Gastroesophageal sphincter (tissue), 4 donors: ENCODE data around the genes NCK2 and RGPD3.

GRCh38 chr2:104481274-104481786, 372.6 kb upstream of the POU3F3 start:
- PRO-cap, result no peak
- RAMPAGE, long total RNA, 4 experiments, result no peak in any of the 4 experiments

DNA sequence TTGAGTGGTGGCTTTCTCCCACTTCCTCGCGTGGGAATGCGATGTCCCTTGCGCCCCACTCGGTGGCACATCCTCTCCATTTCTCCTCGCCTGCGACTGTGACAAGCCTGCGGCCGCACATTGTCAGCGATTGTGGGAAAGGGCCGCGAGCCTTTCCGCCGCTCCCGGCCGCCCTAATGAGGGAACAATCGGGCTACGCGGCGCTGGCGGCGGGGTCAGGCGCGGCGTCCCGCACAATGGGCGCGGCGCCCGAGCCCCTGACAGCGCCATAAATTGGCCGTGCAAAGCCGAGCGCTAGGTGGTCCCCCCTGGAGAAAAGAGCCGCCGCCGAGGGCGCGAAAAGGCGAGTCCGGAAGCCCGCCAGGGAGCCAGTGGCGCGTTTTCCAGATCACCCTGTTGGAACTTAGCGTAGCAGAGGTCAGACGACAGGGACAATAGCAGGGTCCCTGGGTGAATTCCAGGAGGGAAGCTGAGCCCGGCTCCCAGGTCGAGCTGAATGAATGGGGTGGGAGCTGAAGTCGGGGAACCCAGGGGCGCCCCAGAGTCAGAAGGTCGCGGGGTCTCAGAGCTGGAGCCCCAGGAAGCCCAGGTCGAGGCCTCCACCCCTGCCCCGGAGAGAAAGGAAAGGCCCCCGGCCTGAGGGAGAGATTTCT, 194.7 kb upstream of the POU3F3 start:
- PRO-cap, result no peak
- RAMPAGE, long total RNA, 4 experiments, result no peak in any of the 4 experiments

GRCh38 chr2:104852249-104852566, 1.7 kb upstream of the POU3F3 start:
- PRO-cap, result no peak
- RAMPAGE, long total RNA, 4 experiments, result no peak in any of the 4 experiments

DNA sequence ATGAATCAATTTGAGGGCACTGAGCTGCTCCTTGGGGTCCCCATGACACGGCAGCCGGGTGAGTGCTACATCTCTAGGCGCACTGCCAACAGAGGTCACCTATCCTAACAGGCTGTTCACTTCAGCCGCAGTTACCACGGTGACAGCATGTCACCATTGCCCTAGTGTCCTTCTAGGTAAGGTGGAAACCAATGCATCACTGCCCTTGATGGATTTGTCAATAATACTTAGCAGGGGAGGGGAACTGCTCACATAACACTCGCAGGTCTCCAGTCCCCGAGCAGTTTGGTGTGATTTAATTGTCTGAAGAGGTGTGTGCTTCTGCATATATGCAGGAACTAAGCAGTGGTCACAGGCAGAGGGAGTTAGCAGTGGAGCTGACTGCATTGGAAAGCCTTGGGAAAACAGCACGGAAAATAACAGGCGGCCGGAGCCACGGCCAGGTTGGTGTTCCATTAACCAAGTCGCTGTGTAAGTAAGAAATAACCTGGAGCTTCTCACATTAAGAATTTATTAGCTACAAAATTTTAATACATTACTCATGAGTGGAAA, 47.5 kb downstream of the POU3F3 start:
- PRO-cap, result no peak
- RAMPAGE, long total RNA, 4 experiments, result no peak in any of the 4 experiments

GRCh38 chr2:105379843-105380576, 18.8 kb downstream of the FHL2 start:
- PRO-cap, result no peak
- RAMPAGE, long total RNA, 4 experiments, result no peak in any of the 4 experiments

DNA sequence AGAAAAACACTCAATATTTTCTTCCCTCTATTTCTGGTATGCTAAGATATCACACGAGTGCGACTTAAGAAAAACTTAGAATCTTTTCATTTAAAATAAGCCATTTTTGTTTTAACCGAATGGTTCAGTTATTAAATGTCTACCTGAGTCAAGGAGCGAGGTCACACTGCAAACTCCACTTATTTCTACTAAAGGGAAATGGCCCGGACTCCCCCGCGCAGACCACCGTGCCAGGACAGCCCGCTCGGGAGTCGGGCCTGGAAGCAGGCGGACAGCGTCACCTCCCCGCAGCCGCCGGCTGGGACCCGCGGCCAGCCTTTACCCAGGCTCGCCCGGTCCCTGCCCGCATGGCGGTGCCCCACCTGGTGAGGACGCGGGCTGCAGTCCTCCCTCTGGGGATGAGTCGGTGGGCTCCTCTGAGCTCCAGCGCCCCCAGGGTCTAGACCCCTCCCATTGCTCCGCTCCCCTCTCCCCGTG, 595 bp downstream of the FHL2 start:
- PRO-cap, result unidirectional peak, plus-strand start at position 238 of the sequence
- RAMPAGE, long total RNA, 4 experiments, result no peak in any of the 4 experiments

DNA sequence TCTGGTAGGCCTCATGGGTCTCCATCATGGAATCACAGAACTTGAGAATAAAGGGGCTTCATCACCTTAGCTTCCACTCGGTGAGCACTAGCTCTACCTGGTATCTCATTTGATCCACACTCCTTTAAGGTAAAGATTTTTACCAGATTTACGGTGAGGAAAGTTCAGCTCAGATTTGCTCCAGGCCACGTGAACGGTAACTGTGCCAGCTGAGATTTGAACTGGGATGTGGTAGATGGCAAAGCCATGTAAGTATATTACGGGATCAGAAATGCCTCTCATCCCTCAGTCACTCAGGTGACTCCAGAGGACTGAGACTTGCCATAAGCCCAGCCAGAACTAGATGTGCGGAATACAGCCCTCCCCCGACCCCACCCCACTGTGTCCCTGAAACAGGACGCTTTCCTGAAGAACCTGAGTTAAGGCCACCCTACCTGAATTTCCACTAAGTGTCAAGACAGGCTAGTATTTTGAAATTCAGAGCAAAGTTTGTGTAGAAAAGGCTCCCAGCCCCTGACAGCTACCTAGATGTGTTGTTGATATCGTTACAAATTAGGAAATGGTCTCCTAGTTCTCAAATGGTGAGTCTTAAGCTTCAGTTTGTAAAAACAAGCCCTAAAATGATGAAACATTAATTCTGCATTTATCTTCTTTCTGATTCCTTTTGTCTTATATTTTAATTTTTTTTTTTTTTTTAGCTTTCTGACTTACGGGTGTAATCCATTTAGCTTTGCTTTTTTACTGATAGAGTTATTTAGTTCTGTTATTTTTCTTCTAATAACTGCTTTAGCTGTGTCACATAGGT, 1.4 kb upstream of the FHL2 start:
- PRO-cap, result no peak
- RAMPAGE, long total RNA, 4 experiments, result no peak in any of the 4 experiments

- PRO-cap, result no peak
- RAMPAGE, long total RNA, 4 experiments, result no peak in any of the 4 experiments
Observed at GRCh38 chr2:105428514-105429065, 29.7 kb upstream of the FHL2 start.

DNA sequence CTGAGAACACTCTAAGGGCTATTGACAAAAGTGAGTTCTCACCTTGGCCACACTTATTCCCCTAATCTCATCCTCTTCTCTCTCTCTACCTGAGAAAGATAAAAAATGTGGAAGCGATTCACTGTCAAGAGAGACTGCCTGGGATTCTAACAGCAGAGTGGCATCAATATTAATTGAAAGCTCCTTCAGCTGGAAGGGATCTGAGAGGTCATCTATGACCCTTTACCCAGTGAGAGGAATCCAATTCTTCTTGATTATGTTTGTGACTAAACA, 91.1 kb upstream of the FHL2 start:
- PRO-cap, result no peak
- RAMPAGE, long total RNA, 4 experiments, result no peak in any of the 4 experiments

GRCh38 chr2:105744601-105745199, at the start of gene NCK2:
Gene NCK2, plus strand, starts transcription at chr2:105744912.
- PRO-cap, result bidirectional peak, plus-strand start at chr2:105744912, minus-strand start at chr2:105744676
- RAMPAGE, long total RNA, 4 experiments, result no peak in any of the 4 experiments

DNA sequence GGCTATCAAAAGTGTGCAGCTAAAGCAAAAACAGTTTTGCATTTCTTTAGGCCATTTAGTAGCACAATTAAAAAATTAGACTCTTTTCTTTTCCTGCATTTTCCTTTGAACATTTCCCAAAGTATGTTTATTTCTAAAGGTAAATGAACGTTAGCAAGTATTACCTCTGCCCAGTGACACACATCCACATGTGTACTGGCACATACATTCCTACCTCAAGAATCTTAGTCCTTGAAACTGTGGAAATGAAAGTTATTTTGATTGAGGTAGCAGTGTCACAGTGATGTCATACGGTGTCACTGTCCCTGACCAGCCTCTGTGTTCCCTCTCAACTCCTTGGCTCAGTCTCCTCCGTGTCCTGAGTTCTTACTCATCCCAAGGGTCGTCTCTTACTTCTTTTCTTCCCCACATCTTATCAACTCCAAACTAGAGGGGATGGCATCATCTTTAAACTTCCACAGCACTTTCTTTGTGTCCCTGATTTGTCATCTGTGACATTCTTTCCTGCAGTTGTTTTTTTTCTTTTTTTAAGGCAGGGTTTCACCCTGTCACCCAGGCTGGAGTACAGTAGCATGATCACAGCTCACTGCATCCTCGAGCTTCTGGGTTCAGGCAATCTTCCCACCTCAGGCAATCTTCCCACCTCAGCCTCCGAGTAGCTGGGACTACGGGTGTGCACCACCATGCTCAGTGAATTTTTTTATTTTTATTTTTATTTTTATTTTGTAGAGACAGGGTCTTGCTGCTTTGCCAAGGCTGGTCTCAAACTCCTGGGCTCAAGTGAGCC, 3.4 kb downstream of the NCK2 start:
- PRO-cap, result no peak
- RAMPAGE, long total RNA, 4 experiments, result no peak in any of the 4 experiments

DNA sequence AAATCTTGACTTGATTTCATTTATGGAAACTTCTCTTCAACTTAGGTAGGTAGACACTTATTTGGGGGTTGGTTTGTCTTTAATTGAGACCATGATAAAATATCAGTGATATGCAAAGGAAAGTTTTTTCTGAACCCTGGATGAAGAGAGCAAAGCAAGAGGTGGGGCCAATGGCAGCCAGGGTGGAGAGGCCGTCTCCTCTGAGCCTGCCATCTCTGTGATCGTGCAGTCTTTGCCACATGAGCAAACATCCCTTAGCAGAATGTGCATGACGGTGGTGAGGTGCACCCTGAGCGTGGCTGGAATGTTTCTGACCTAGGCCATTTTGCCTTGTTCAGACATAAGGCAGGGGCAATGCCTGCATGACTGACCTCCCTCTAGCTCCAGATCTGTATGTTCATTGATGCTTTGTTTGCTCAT, 6.0 kb downstream of the NCK2 start:
- PRO-cap, result no peak
- RAMPAGE, long total RNA, 4 experiments, result no peak in any of the 4 experiments

DNA sequence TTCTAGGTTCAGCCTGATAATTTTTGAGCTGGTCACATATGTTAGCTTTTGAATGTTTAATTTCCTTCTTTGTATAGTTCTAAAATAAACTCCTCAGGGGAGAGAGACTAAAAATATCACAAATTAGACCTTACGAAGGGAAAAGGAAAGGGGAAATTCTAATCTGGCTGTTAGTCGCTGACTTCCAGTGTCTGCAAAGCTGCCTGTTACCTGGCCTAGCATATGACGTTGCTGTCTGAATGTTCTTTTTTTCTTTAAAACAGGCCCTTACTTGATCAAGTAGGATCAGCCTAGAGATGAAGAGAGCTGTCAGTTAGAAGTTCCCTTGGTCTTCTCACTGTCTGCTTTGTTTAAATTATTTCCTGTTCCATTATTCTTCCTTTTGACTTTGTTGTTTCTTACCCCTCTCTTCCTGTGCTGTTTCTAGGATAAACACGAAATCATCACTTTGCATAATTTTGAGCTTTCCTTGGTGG, 11.2 kb downstream of the NCK2 start:
- PRO-cap, result no peak
- RAMPAGE, long total RNA, 4 experiments, result no peak in any of the 4 experiments

GRCh38 chr2:105757266-105757968, 12.7 kb downstream of the NCK2 start:
- PRO-cap, result no peak
- RAMPAGE, long total RNA, 4 experiments, result no peak in any of the 4 experiments

DNA sequence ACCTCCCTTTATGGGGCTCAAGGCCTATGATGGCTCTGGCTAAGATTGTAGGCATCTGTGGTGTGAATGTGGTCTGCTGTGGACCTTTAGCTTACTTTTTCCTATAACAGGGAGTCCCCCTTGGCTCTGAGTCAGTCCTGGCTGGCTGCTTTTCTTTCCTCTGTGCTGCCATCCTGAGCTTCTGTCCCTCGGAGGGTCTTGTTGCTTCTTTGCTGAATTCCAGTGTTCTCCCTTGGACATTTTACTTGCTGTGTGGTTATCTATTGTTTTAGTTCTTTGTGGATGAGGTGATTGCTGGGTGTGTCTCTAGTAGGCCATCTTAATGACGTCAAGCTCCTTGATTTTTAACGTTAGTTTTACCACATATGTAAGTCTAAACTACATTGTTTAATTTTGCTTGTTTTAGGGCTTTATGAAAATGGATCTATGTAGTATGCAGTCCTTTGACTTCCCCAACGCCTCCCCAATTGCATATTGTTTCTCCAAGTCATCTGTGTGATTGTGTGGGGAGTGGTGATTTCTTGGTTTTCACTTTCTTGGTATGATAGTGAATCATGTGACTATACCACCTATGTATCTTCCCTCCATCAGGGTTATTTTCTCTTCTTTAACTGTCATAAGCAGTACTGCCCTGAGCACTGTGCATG, 92.3 kb downstream of the NCK2 start:
- PRO-cap, result no peak
- RAMPAGE, long total RNA, 4 experiments, result no peak in any of the 4 experiments

DNA sequence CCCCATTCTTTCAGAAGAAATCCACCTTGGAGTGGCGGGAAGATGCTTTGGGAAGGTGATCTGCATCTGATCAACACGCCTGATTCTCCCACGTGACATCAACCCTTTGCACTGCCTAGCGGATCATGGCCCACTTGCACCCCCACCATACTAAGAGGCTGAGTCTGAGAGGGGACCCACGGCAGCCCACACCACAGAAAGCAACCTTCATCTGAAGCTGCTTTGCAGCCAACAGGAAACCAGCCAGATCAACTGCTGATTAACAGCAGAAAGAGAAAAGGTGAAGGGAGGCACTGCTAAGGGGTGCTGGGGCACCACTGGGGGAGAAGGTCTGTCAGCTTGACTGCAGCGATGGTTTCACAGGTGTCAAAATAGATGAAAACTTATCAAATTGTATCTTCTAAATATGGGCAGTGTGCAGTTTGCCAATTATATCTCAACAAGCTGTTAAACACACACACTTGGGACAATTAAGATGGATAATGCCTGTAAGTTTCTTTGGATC, 29.1 kb downstream of the ECRG4 start:
- PRO-cap, result no peak
- RAMPAGE, long total RNA, 4 experiments, result no peak in any of the 4 experiments

GRCh38 chr2:106269519-106270445, 75.7 kb upstream of the UXS1 start:
- PRO-cap, result no peak
- RAMPAGE, long total RNA, 4 experiments, result no peak in any of the 4 experiments

DNA sequence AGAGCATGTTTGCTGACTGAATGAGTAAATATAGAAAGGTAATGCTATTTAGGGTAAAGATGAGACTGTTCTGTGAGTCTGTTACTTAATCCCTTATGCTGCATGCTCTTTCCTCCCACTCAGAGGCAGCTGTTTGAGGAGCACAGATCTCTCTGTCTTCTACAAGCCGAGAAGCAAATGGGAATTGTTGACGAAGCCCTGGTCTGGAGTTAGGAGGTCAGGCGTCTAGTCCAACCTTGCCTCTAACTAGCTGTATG, 130.1 kb downstream of the RGPD3 start:
- PRO-cap, result no peak
- RAMPAGE, long total RNA, 4 experiments, result no peak in any of the 4 experiments

GRCh38 chr2:106381658-106382398, 86.4 kb downstream of the RGPD3 start:
- PRO-cap, result no peak
- RAMPAGE, long total RNA, 4 experiments, result no peak in any of the 4 experiments

DNA sequence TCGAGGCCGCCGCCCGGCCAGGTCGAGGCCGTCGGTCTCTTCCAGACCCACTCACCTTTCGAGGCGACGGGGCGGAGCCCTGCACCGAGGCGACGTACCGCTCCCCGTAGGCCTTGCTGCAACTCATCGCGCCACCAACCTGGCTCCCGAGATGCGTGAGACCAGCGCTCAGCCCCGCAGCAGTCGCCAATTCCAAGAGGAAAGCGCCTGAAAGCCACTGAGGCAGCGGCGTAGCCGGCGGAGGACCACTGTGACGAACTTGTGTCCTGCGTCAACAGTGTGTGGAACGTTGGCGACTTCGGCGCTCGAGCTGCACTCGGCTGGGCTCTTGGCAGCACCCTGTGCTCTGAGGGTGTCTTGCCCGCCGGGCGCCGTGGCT, at the start of gene RGPD3:
Gene RGPD3 (minus strand): TSS at position 252 of the 379 bp plus-strand sequence.
- PRO-cap, result no peak
- RAMPAGE, long total RNA, 4 experiments, result no peak in any of the 4 experiments